Umbilical cord (tissue), 2 donors: ENCODE measurements around a stretch of chr15.

DNA sequence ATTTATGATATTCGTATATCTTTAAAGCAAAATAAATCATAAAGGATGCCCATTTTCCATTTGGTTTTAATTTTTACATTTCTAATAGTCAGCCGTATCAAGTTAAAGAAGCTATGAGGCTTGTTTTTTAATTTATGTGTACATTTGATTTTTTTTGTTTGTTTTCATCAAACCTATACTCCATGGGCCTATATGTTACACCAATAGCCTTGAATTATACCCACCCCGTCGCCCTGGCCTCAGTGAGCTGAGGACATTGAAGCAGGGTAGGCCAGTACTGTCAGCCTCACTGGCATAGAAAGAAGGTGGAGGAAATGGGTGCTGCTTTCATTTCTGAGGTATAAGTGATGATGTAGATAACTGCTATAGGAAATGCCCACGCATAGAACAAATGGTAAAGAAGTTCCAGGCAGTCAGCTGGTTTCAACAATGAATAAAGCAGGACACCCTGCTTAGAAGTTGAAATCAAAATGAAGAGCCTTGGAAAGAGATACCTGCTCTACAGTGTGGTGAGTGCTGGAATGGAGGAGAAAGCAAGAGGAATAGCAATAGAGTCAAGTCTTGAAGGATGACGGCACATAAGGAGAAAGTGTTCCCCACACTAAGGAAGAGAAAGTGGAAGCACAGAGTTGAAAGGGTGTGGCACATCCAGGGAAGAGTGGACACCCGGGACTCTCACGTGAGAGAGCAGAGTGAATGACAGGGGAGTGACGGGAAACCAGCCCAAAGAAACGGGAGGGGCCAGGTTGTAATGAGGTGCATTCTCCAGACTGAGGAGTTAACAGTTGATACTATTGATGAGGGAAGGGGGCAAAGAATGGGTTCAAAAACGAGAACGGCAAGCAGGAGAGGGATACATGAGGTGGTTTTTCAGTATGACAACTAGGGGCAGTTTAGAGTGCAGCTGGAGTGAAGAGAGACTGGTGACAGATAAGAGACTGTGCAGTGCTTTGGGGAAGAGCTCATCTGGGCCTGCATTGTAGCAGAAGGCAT lies 70.6 kb downstream of the KLHL25 start:
- RAMPAGE, long total RNA: no peak

DNA sequence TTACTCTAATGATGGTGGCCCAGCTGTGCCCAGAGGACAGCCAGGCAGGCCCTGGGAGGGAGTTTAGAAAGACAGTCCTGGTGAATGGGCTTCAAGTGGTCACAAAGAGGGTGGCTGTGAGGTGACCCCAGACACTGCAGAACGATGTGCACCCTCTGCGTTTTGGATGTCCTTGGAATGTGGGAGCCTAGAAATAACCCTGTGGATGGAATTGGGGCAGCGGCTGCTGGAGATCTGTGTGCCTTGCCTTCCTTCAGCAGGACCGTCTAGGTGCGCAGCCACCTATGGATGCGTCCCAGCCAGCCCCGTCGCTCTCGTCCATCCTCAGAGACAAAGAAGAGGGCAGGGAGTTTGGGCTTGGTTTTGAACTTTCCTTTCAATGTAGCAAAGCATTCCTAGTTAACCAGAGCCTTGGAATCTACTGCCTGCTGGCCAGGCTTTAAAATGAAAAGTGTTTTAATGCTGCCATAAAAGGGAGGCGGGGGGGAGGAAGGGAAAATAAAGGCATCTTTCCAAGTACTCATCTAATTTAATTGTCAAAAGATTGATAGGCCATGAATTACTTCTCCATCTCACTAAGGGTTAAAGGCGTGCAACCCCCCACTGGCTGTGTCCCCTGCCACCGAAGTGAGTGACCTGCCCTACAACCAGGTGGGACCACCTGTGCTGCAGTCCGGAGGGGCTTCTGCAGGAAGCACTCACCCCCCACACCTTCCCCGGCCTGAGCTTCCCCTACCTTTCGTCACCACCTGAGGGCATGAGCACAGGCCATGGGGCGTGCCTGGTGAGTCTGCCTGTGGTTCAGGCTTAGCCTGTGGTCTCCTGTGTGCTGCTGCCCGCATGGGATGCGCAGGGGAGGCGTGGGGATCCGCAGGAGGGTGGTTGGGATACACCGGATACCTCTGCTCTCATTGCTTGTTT lies 46.3 kb downstream of the KLHL25 start:
- RAMPAGE, long total RNA: no peak

DNA sequence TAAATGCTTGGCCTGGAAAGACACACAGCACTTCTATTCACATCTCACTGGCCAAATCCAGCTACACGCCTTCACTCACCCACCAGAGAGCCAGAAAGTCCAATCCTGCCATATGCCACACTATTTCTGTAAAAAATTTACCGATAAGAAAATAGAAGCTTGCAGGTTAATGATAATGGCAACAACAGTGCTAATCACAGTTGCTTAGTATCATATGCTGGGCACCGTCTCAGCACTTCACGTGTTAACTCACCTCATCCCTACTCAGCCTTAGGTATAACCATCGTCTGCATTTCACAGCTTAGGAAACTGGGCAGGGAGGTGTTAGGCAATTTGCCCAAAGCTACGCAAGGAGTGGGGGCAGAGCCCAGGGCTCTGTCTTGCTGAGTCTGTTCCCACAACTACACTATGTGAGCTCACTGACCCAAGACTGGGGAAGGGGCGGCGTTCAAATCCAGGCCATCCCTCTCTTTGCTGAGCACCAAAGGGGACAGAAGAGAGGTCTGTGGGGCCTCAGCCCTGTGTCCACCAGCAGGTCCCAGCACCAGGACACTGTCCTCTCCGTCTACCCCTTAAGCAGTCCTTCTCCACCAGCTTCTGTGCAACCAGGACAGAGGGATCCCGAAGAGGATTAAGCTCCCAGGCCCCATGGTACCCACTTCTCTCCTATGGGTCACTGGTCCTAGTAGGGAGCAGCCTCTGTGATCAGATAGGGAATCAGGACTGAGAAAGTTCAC lies 16.3 kb downstream of the KLHL25 start:
- RAMPAGE, long total RNA: no peak

DNA sequence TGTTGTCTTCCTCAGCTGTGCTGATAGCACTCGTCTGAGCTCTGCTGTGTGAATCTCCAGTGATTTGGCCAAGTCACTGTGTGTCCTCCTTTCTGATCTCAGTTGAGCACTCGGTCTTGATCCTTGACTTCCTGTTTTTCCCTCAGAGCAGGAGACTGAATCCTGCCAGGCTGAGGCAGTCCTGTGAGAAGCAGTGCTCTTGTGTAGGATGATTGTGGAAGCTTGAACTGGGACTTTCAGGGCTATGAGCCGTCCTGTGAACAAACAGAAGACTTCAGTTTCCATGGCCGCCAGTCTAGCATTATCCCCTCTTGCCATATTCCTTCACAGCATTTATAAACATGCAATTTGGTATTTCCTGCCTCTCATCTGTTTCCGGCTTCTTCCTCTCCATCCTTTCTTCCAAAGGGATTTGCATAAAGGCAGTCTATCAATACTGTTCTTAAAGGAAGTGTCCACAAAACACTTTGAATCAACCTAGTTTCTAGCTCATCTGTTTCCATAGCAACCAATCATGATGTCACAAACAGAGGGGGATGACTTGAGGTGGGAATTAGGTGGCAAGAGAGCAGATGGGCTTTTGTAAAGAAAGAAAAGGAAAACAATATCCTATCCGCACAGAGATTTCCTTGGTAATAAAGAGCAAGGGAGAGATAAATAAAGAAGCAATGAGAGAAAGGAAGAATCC lies 237.2 kb downstream of the AGBL1 start:
- RAMPAGE, long total RNA: no peak

DNA sequence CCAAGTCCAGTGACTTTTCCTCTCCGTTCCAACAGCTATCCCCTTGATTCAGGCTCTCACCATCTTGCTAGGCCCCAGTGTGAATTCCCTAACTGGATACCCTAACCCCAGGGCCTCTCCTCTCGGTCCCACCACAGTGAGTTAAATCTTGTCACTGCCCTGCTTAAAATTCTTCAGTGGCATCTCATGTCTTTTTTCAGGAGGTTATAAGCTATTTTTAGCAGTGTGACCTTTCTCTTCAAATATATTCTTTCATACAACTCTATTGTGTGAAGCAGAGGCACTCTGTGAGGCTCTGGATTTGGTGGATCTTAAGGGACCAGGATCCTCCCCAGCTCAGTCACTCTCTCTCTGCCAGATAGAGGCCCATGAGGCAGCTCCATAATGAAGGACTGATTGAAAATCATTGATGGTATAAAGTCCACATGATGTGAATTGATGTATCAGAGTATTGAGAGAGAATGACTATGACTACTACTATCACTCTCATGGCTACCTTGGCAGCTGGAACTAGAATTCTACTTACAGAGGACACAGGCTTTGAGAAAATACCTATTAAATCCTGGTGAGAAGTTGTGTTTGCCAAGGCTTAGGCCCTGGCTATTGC lies 760.4 kb downstream of the NTRK3 start:
- RAMPAGE, long total RNA: no peak

DNA sequence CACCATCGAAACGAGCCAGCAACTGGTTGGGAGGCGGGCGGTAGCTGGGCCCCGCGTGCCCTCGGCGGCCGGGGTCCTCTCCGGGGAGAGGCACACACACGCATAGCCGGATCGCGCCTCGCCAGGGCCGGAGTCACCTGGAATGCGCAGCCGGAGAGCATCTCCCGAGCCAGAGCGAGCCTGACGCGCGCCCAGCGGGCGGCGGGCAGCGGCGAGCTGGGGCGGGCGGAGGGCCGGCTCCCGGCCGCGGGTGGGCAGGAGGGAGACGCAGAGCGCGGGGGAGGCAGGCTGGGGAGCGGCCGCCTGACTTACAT lies 988 bp downstream of the NTRK3 start:
- RAMPAGE, long total RNA: no peak

GRCh38 chr15:88402396-88402772 lies 64.8 kb downstream of the MRPL46 start:
- RAMPAGE, long total RNA: no peak

- RAMPAGE, long total RNA: no peak
Measured at GRCh38 chr15:88630758-88631449, 7.9 kb upstream of the ISG20 start.

DNA sequence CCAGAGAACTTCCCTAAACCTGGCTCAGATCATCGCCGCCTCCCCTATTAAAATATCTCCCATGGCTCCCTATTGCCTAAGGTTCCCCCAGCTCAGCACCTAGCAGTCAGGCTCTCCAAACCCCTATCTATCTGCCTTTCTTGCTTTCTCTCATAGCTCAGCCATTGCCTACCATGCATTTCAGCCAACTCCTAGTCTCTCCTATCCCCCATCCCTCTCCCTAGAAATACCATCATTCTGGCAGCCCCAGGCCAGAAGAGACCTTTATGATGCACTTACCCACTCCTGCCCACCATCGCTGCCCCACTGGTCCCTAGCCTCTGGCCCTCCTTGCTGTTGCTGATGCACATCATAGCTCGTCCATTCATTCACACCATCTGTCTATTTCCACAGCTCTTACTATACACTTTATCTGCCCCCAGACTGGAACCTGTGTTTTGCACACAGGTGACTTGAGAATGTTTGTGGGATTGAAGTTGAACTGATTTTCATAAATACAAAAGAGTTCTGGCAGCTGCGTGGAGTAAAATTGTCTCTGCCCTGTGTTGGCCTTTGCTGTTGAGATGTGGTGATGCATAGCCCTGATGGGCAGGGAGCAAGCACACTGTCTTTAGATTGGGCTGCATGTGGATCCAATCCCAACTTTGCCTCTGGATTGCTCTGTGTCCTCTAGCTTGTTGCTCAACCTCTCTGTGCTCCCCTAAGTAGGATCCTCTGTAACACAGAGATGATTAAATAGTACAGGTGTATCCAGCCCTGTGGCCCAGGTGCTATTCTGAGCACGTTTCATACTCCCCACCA lies 6.9 kb downstream of the ISG20 start:
- RAMPAGE, long total RNA: no peak

DNA sequence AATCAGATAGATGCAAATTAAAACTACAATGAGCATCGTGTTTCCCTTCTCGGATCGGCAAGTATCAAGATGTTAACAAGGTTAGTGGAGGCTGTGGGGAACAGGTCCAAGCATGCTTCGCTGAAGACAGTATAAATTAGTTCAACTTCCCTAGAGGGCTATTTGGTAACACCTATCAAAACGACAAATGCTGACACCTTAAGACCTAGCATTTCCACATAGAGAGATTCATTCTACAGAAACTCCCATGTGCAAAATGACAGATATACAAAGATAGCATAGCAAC lies 449 bp upstream of the MFGE8 start:
- RAMPAGE, long total RNA: no peak

DNA sequence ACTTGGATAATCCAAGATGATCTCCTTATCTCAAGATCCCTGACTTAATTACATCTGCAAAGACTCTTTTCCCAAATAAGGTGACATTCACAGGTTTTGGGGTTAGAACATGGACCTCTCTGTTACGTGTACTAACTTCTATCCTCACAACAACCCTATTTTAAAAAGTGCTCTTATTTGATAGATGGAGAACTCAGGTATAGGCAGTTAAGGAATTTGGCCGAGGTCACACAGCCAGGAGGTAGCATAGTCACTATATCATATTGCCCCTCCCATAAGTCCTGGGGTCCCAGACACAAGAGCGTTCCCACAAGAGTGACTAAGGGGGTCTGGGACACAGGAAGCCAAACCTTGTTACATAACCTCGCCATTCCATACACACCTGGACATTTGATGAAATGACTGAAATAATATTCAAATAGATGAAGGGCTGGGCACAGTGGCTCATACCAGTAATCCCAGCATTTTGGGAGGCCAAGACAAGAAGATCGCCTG lies 70.1 kb upstream of the MFGE8 start:
- RAMPAGE, long total RNA: no peak

DNA sequence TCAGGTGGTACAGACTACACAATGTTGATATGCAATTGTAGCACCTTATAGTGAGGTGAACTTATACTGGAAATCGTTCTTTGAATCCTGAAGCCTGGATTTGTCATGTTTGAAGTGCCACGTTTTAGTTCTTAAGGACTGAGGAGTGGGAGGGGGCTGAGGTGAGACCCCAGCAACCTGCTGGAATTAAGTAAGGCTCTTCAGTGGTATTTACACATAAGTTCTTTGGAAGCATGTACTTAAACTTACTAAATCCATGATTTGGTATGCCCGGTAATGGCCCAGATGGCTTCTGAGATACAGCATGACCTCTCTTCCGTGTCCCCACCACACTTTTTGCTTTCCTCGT lies 7.1 kb downstream of the ABHD2 start:
- RAMPAGE, long total RNA: no peak

DNA sequence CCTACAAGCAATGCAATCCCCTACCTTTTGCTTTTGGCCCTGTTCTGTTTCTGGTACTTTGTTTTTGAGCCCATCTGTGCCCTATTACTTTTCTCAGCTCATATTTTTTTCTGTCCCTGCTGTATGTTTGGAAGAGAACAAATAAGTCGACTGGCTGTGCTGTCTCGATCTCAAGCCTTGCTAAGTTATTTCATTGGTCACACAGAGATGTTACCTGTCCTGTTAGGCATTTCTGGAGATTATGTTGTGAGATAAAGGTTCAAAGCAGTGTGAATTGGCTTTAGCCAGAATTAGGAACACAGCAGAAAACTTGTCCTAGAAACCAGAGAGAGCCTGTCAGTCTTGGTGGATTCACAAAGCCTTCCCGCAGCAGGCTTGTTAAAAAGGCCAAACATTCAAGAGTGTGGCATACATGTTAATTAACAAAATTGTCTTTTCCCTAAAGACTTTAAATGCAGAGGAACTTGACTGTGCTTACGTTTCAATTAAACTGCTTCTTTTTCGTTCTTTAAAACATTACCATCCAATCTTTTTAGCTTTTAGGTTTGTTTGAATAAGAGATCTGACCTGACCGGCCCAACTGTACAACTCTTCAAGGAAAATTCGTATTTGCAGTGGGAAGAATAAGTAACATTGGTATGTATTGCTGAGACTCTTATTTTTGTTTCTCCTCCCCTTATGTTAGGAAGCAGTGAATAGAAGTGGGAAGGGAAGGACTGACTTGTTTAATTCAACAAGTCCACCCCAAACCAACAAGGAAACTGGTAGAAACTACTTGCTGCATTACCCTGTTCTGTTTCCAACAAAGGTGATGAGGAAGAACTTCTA lies 25.1 kb downstream of the ABHD2 start:
- RAMPAGE, long total RNA: no peak

DNA sequence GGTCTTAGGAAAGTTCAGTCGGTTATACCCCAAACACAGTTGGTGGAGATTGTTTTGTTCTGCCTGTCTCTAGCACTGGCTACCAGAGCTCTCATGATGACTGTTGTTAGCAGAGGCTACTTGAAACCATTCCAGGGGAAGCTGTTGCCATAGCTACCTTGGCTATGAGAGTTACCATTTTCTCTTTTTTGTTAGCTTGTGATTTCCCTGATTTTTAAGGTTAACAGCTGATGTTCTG lies 26.7 kb downstream of the ABHD2 start:
- RAMPAGE, long total RNA: no peak

- RAMPAGE, long total RNA: no peak
Measured at GRCh38 chr15:89130252-89130579, 42.0 kb downstream of the ABHD2 start.

DNA sequence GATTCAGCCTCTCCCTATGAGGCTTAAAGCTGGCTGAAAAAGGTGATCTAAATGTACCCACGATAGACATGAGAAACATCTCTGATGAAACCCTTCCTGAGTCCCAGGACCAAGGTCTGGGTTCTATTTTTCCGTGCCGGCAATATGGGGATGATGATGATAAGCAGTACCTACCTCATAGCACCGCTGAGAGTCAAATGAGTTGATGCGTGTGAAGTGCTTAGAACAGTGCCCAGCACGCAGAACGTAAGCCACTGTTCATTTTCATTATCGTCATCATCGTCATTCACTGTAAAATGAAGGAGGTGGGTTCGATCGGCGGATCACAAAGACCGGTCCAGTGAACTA lies 44.4 kb downstream of the RLBP1 start:
- RAMPAGE, long total RNA: no peak

DNA sequence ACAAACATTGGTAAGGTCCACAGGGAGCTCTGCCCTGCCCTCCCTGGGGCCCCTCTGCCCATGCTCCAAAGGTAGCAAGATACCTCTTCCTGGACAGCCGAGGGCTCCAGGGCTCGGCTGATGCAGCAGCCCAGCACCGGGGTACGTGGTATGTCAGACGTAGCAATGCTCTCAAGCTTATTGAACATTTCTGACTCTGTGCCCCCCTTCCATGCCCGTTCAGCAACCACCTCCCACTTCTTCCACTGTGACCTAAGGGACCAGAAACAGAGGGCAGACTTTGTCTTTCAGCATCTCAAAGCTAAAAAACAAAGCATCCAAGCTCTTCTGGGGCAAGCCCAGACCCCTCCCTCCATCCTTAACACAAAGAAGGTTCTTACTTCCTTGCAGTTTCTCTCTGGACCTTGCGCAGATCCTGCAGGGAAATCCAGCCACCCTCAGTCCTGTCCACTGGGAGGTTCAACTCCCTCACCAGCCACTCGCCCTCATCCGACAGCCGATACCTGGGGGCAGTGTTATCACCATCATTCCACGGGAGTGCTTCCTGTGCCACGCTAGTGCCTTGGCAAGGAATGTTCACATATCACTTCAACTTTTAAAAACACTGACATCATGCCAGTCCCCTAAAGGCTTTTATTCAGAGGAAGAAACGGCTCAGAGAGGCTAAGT lies 15.6 kb downstream of the POLG start:
- RAMPAGE, long total RNA: no peak

DNA sequence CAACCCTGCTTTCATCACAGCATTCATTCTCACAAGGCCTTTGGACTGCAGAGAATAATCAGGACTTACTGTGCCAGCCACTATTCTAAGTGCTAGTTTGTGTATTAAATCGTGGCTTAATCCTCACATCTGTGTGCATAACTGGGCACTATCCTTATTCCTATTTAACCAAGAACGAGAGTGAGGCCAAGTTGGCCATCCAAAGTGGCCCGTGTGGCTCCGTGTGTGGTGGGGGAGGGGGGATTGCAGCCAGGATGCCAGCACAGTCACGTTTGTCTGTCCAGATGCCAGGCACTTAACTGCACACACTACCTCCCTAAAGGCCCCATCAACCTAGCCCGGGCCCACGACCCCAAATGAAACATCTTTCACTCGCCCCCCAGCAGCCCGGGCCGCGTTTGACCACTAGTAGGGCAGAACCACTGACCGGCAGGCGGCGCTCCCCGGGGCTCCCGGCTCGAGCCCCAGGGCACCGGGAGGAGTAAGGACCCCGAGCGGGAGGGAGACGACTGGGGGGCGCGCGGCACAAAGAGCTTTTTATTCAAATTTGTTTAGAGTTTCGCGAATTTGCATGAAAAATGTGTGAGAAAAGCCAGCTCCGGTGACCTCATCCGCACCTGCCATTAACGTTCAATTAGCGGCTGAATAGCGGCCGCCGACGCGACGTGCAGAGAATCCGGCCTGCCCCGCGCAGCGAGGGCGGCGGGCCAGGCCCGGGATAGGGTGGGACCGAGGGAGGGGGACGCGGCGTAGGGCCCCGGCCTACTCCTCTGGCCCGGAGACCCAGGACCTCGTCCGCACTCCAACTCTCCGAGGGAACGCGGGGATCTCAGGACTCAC lies 64.6 kb upstream of the POLG start:
- RAMPAGE, long total RNA: no peak

- RAMPAGE, long total RNA: no peak
Measured at GRCh38 chr15:89400493-89401482, 66.2 kb upstream of the POLG start.

- RAMPAGE, long total RNA: no peak
Measured at GRCh38 chr15:89446127-89446689, 50.2 kb downstream of the RHCG start.